ENCODE measurements around a stretch of chr7.

DNA sequence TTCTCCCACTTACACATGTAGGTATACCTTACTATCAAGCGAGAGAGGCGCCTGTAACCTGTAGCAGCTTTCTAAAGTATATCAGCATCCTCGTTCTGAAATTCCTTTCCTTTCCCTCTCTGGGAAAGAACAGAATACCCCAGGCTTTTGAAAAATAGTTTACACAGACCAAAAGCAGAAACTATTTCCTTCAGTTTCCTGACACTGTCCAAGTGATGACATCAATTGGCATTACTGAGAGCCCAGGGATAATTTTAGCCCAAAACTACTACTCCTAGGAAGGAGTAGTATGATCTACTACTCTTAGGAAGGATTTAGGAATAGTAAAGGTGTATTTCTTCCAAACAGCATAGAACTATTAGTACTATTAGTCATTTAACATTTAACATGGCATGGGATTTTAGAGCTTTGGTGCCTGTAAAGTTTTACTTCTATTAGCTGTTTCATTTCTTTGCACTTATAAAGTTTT is 6.1 kb downstream of the GNG11 start:
- RRBS, result no CpG with 5 or more reads among the region's 3 CpGs

DNA sequence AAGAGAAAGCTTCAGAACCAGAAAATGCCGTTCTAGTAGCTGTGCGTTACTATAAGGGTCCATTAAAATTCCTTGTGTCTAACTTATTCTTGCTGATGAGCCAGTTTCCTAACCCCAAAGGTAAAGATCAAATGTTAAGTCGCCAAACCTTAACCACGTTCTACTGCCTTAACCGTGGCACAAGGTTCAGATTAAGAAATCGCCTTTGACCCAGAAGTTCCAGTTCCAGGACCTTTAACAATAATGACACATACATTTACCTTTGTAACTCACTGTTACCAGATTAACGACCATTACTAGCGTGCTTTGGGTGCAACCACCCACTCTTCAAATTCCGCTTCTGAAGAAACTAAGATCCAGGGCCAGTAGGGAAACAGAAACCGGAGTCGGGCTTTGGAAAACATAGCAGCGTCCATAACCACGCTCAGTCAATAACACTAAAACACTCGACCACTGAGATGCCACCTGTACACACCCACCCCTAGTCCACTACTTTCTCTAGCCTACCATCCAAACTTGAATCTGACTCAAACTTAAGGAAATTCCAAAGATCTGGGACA is 596 bp downstream of the BET1 start:
- RRBS, result no CpG with 5 or more reads among the region's 14 CpGs

GRCh38 chr7:94401308-94401693 is 6.6 kb downstream of the COL1A2 start:
- RRBS, result no CpG with 5 or more reads among the region's 3 CpGs

DNA sequence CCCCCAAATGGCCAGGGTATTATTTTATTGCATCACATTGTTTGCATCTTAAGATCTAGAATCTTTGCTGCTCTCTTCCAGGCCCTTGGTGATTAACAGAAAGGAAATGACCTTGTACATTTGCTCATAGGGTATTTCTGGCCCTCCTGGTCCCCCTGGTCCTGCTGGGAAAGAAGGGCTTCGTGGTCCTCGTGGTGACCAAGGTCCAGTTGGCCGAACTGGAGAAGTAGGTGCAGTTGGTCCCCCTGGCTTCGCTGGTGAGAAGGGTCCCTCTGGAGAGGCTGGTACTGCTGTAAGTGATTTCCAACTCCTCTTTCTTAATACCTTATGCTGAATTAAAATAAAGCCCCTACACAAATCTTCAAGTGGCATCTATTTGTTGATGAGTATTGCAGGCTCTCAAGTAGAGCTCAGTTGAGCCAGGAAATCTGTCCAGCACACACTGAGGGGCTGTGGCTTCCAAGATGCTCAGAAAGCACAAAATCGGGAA is 28.2 kb downstream of the COL1A2 start:
- RRBS, result no CpG with 5 or more reads among the region's 5 CpGs

- RRBS, result no CpG with 5 or more reads among the region's 1 CpG
Observed at GRCh38 chr7:94530825-94531632, 21.4 kb downstream of the CASD1 start.

- RRBS, result no CpG with 5 or more reads among the region's 6 CpGs
Observed at GRCh38 chr7:95246771-95247183, 77.6 kb downstream of the PON1 start.

DNA sequence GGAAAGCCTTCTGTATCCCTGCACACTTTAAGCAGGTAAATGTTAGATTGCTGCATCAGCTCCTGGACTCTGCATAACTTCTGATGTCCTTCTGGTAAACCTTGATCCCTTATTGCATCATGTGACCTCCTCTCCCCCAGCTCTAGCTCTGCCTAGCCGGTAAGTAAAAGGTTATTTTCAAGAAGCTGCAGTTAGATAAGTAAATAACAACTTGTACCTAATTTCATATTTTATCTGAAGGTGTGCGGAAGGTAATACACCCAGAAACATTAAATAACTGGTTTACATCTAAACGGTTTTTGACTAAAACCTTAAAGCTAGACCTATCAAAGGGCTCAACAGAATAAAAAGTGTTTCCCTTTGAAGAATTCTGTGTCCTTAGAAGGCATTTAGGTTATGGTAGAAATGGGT is 37.4 kb downstream of the PDK4 start:
- RRBS, result no CpG with 5 or more reads among the region's 3 CpGs

- RRBS, result no CpG with 5 or more reads among the region's 1 CpG
Observed at GRCh38 chr7:95588257-95588797, 8.0 kb downstream of the PDK4 start.

DNA sequence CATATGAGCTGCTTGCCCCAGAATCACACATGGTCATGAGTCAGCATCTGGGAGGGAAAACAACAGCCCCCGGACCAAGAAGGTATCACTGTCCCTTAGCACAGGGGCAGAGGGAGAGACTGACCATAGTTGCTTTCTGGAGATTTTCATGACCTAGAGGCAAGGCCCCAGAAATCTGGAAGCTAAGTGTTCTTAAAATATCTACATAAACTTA is 86.7 kb upstream of the PDK4 start:
- RRBS, result no CpG with 5 or more reads among the region's 1 CpG

DNA sequence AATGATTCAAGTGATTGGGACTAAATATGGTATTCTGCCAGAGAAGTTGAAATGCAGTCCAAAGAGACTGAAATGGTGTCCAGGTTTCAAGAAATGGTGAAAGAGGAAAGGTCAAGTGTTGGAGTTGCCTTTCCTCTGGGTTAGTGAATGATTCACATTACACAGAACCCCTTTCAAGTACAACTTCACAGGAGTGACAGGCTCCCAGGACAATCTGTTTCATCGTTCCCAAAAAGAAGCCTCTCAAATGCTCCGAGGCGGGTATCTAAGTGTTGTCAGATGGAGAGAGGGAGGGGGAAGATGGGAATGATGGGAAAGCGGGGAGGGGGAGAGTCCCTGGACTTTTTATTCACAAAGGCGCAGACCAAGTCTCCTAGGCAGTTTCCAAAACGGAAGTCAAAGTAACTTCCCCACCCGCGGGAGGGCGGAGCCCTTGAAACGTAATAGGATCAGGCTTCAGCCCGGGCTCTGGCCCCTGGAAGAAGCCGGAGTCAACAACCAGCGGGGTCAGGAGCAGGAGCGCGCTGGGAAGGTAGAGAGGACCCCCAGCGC is 769 bp downstream of the SLC25A13 start:
- RRBS, result 1% methylated on average over 5 of the region's 16 CpGs

DNA sequence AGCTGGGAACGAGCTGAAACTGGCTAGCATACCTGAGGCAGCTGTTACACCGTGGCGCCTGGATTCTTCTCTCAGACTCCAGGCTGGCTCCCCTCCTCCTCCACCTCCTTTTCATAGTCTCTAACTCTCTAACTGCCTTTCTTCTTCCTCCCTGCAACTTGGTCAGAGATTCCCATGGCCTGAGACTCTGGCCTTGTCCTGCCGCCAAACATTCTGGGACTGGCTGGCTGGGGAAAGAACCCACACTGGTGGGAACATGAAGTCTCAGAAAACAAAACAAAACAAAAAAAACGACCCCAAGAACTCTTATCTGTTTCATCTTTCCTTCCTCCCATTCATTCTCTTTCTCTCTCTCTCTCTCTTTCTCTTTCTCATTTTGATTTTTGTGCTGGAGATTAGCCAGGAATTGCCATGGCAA is 76.7 kb upstream of the SEM1 start:
- RRBS, result no CpG with 5 or more reads among the region's 5 CpGs

GRCh38 chr7:97003808-97004408 is 1.4 kb upstream of the DLX6 start:
- RRBS, result 94% methylated on average over 8 of the region's 27 CpGs

- RRBS, result no CpG with 5 or more reads among the region's 8 CpGs
Observed at GRCh38 chr7:97770800-97771421, 39.0 kb downstream of the TAC1 start.

GRCh38 chr7:98137622-98138131 is 31.0 kb downstream of the LMTK2 start:
- RRBS, result no CpG with 5 or more reads among the region's 5 CpGs

- RRBS, result no CpG with 5 or more reads among the region's 4 CpGs
Observed at GRCh38 chr7:98186802-98187374, 24.4 kb upstream of the BHLHA15 start.

- RRBS, result no CpG with 5 or more reads among the region's 22 CpGs
Observed at GRCh38 chr7:98280553-98281099, 860 bp upstream of the BRI3 start.

GRCh38 chr7:98282051-98283138 is 909 bp downstream of the BRI3 start:
- RRBS, result 1% methylated on average over 7 of the region's 55 CpGs

GRCh38 chr7:98335656-98336182 is 54.2 kb downstream of the BRI3 start:
- RRBS, result no CpG with 5 or more reads among the region's 8 CpGs

DNA sequence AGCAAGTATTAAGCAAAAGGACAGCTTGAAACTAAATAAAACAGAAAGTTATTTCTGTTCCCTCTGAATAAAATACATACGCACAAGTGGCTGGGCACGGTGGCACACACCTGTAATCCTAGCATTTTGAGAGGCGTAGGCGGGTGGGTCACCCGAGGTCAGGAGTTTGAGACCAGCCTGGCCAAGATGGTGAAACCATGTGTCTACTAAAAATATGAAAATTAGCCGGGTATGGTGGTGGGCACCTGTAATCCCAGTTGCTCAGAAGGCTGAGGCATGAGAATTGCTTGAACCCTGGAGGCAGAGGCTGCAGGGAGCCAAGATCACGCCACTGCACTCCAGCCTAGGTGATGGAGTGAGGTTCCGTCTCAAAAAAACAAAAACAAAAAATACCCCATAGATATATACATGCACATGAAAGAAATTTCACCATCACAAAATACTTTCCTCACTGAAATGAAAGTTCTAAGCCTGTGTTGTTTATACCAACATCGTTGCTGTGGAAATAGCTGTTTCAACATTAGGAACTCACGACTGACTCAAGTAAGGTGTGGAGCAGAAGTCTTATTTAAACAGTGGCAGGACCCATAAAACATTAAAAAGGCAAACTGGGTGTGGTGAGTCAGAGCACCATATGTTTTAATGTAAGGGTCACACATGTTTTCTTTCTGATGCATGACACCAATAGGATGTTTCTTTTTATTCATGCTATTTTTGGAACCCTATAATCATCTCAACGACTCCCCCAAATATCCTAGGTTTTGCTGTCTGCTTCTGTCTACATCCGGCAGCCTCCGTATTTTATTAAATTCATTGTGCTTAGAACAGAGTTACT is 48.4 kb downstream of the BAIAP2L1 start:
- RRBS, result no CpG with 5 or more reads among the region's 13 CpGs

DNA sequence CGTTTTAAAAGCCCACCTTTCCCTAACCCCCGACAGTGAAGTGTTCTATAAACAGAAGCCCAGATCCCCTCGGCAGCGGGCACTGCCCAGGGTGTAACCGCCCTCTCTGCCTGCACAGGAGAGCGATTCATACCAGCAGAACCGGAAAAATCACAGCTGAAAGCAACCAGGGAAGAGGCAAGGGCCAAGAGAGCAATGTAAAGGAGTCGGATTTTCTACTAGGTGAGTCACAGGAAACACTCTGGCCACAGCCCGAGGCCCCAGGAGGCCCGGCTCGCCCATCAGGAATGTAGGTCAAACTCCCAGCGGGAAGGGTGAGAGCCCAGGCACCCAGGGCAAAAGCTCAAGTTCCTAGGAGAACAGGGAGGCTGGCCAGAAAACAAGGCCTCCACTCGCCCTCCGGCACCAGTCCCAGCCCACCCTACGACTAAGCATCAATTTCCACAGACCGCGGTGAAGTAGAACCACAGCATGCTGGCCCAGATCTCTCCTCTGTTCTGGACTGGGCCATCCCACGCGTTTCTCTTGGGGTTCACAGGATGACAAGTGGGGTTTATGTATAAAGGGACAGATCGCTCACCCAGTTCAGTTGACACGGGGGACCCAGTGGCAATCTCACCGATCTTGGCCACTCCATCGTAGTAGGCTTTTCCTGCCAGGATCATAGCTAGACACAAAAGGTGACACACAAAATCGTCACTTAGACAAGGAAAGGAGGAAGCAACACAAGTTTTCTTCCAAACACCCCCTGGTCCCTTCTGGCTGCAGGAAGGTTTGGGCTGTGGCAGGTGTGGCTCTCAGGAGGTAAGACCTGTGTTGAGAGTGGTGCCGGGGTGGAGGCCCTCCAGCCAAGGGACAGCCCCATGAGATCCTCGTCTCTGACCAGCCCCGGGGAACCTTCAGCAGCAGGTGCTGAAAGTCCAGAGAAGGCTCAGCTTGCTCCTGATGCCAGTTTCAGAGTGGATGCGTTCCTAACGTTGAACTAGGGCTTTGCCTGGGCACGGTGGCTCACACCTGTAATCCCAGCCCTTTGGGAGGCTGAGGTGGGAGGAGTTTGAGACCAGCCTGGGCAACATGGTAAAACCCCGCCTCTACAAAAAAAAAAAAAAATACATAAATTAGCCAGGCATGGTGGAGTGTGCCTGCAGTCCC is 46.1 kb downstream of the BAIAP2L1 start:
- RRBS, result 38% methylated on average over 3 of the region's 31 CpGs

Data from BE2C (cell line).